Metastatic Breast Carcinoma in the Ovary (tissue), 3 donors: ENCODE measurements around a stretch of chr7.

- PRO-cap, 3 experiments, result no peak in any of the 3 experiments
Measured at GRCh38 chr7:39972377-39972645, 22.3 kb downstream of the CDK13 start.

DNA sequence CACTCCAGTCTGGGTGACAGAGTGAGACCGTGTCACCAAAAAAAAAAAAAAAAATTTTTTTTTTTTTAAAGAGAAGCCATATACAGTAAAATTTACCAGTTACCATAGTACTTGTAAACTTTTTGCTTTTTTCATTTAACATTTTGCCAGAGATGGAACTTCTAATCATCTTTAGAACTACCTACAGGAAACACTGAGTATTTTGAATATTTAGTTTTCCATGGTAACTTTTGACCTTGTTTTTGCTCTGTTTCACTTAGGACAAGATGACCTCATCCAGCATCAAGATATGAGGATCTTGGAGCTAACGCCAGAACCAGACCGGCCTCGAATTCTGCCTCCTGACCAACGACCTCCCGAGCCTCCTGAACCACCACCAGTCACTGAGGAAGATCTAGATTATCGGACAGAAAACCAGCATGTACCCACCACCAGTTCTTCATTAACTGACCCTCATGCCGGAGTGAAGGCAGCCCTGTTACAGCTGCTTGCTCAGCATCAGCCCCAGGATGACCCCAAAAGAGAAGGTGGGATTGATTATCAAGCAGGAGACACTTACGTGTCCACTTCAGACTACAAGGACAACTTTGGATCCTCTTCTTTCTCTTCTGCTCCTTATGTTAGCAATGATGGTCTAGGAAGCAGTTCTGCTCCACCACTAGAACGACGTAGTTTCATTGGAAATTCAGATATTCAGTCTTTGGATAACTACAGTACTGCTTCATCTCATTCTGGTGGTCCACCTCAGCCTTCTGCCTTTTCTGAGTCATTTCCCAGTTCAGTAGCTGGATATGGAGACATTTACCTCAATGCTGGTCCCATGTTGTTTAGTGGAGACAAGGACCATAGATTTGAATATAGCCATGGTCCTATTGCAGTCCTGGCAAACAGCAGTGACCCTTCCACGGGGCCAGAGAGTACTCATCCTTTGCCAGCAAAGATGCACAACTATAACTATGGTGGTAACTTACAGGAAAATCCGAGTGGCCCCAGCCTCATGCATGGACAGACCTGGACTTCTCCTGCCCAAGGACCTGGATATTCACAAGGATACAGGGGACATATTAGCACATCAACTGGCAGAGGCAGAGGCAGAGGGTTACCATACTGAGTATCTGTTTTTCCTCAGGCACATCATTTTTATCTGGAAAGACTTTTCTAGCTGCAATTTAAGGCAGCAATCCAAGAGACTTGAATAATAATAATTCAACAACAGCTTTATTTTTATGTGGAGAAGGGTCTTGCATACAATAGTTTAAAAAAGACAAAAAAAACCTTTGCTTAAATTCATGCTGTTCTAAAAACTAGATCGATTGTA is 40.1 kb downstream of the MPLKIP start:
- PRO-cap, 3 experiments, result no peak in any of the 3 experiments

GRCh38 chr7:40897781-40898235 is 763.0 kb downstream of the SUGCT start:
- PRO-cap, 3 experiments, result no peak in any of the 3 experiments

GRCh38 chr7:41699239-41700072 is 3.4 kb downstream of the INHBA start:
- PRO-cap, 3 experiments, result peak in 2 of 3 experiments; most common plus-strand start chr7:41699682 (in 1); most common minus-strand start chr7:41699656 (in 1)

- PRO-cap, 3 experiments, result peak in 1 of 3 experiments; most common minus-strand start chr7:42152579 (in 1)
Measured at GRCh38 chr7:42151777-42152777, 84.9 kb downstream of the GLI3 start.

GRCh38 chr7:42174346-42175091 is 62.5 kb downstream of the GLI3 start:
- PRO-cap, 3 experiments, result no peak in any of the 3 experiments

GRCh38 chr7:42222739-42223510 is 14.1 kb downstream of the GLI3 start:
- PRO-cap, 3 experiments, result no peak in any of the 3 experiments

DNA sequence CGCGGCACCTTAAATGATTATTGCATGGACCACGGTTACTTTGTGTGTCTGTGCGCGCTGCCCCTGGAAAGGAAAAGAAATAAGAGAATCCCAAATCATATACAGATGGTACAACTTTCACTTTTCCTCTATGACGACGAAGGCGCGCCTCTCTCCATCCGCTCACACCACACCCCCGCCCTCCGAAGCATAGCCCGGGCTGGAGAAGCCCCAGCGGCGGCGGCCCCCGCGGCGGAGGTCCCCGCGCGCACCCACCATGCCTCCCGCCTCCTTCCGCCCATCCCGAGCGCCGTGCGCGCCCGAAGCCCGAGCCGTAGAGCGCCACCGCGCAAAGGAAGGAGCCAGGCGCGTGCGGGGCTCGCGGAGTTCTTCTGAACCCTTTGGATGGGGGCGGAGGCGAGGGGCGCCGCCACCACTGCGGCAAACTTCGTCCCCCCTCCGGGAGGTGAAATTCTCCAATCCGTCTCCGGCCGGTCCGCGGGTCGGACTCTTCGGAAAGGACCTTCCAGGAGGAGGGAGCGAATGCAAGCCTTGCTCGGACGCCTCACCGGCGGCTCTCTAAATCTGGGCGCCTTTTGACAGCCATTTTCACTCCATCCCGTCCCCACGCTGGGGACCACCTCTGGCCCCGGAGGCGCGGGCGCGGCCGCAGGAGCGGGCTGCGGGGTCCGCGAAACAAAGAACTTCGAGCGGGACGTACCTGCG is 586 bp downstream of the GLI3 start:
- PRO-cap, 3 experiments, result peak in 3 of 3 experiments; most common plus-strand start position 190 of the sequence (in 1); most common minus-strand start position 71 of the sequence (in 2)

DNA sequence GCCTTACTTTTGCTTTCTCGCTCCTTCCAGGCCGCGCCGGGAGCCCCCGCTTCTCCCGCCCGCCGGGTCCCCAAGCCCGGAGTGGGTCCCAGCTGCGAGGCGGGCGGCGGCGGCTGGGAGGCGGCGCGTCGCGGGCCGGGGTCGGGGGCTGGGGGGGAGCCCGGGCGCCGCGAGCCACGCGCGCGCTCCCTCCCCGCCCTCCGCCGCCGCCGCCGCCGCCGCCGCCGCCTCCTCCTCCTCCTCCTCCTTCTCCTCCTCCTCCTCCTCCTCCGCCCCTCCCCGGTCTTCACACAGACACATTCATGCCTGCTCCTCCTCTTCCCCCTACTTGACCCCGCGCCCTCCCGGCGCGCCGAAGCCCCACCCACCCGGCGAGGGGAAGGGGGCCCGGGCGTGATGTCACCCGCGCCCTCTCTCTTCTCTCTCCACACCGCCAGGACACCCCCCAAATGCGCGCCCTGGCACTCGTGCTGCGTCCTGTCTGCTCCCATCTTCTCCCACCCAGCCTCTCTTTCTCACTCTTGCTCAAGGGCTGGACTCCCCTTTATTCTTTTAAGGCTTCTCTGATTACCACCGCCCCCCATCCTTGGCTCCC is 865 bp upstream of the GLI3 start:
- PRO-cap, 3 experiments, result peak in 2 of 3 experiments; most common plus-strand start position 374 of the sequence (in 2); most common minus-strand start position 205 of the sequence (in 2)

- PRO-cap, 3 experiments, result no peak in any of the 3 experiments
Measured at GRCh38 chr7:42263778-42264561, 27.0 kb upstream of the GLI3 start.

DNA sequence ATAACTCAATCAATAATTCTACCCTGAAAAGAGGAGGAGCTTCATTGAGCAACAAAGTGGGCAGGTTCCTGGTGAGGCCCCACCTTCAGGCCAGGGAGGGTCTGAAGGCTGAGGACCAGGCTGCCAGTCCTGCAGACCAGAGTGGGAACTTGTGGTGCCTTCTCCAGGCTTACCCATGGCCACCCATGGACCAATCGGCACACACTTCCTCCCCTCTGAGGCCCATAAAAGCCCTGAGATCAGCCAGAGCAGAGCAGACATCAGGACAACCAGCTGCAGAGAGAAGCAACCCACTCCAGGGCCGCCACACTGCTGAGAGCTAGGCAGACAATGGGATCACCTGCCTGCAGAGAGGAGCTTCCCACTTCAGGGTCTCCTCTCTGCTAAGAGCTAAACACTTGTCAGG is 34.1 kb downstream of the C7orf25 start:
- PRO-cap, 3 experiments, result no peak in any of the 3 experiments

DNA sequence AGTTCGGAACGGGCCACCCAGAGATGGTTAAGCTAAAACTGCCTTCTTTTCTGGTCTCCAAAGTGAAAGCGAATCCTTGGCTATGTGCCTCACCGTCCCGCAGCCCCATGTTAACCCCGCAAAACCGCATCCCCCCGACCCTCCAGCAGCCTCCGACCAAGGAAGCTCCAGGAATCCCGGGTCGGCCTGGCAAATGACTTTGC is 293 bp downstream of the PSMA2 start:
- PRO-cap, 3 experiments, result no peak in any of the 3 experiments

GRCh38 chr7:43072482-43073134 is 39.8 kb upstream of the HECW1 start:
- PRO-cap, 3 experiments, result no peak in any of the 3 experiments

DNA sequence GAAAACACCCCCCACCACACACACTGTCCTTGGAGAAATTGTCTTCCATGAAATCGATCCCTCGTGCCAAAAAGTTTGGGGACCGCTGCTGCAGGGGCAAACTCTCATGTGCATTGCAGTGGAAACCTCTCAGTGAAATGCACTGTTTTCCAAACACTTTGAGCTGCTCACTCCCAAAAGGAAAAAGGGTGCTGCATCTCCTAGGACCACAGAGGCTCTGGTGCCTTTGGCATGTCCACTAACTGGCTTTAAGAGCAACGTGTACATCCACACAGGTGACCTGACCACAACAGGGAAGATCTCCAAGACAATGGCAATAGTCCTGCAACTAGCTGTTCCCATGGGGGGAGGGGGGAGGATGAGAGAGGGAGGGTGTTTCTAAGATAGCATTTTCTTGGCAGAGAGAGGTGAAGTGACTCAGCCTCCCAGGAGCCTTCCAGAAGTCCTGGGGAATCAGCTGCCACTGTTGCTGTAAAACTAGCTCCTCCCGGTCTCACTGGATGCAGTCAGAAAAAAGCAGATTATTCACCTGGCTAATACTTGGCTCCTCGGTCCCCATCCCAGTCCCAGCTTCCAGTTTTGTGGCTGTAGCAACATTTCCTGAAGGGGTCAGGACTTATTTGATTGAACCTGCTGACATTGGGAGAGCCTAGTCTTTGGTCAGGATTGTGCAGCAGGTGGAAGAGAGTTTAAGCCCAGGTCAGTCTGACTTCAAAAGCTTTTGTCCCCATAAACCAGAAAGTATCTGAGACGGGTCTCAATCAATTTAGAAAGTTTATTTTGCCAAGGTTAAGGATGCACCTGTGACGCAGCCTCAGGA is 181.8 kb downstream of the HECW1 start:
- PRO-cap, 3 experiments, result no peak in any of the 3 experiments

DNA sequence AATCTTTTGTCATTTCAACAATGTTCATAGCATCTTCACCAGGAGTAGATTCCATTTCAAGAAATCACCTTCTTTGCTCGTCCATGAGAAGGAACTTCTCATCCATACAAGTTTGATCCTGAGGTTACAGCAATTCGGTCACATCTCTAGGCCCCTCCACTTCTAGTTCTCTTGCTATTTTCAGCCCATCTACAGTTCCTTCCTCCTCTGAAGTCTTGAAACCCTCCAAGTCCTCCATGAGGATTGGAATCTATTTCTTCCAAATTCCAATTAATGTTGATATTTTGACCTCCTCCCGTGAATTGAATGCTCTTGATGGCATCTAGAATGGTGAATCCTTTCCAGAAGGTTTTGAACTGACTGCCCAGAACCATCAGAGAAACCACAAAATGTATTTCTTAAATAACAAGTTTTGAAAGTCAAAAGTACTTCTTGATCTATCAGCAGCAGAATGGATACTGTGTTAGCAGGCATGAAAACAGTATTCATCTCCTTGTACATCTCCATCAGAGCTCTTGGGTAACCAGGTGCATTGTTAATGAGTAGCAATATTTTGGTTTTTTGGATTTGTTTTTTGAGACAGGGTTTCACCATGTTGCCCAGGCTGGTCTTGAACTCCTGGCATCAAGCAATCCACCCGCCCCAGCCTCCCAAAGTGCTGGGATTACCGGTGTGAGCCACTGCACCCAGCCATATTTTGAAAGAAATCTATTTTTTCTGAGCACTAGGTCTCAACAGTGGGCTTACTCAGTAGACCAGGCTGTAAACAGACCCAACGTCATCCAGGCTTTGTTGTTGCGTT is 49.5 kb downstream of the STK17A start:
- PRO-cap, 3 experiments, result no peak in any of the 3 experiments

GRCh38 chr7:43646555-43647796 is 64.1 kb downstream of the STK17A start:
- PRO-cap, 3 experiments, result no peak in any of the 3 experiments

DNA sequence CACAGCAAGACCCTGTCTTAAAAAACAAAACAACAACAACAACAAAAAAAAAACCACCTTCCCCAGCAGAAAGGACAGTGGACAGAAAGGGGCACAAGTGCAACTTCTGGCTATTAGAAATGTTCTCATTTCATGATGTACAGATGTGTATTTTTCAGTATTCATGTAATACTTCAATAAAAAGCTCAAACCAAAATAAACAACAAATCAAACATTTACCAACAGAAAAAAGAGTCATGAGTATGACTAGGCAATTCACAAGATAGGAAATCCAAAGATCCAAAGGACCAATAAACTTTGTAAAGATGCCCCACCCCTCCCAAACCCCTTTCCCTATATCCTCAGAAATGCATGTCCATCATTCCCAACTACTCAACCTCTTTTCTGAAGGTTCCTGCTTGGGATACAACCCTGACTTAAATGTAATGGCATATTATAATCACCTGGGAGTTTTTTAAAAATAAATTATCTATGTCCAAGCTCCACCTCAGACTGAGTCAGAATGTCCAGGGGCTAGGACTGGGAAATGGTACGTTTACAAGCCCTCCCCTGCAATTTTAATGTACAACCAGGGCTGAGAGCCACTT is 36.7 kb downstream of the COA1 start:
- PRO-cap, 3 experiments, result no peak in any of the 3 experiments

- PRO-cap, 3 experiments, result no peak in any of the 3 experiments
Measured at GRCh38 chr7:43693899-43694792, 35.2 kb downstream of the COA1 start.

DNA sequence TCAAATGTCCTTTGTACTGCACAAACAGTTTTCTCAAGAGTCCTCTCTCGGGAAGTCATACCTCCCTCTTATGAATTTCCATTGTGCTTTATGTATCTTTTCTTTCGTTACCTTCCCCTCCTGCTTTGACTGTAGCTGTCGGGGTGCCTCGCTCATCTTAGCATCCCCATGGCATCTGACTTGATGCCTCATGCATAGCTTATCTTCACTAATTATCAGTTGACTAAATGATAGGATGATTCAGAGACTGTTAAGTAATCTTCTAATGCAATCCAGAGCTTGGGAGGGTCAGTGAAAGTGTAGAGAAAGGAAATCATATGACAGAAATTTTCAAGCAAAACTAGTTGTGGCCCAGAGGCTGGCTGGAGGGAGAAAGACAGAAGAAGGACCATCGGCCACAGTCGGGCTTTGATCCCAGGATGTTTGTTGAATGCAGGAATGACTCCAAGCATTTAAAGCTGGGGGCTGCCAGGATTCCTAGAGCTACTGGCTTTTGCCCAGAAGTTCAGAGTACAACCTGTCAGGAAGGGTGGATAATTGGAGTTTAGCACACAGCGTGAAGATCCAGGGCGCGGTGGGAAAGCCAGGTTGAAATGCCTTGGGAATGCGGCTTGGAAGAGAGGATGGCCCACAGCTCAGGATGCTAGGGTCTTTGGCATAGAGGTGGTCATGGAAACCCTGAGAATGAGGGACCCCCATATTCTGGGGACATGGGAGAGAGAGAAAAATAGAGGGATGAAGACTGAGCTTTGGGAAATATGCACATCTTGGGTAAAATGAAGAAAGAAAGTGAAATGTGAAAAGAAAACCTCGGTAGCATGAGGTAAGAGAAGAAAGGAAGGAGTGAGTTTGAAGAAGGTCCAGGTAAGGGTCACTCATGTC is 23.7 kb downstream of the BLVRA start:
- PRO-cap, 3 experiments, result no peak in any of the 3 experiments

DNA sequence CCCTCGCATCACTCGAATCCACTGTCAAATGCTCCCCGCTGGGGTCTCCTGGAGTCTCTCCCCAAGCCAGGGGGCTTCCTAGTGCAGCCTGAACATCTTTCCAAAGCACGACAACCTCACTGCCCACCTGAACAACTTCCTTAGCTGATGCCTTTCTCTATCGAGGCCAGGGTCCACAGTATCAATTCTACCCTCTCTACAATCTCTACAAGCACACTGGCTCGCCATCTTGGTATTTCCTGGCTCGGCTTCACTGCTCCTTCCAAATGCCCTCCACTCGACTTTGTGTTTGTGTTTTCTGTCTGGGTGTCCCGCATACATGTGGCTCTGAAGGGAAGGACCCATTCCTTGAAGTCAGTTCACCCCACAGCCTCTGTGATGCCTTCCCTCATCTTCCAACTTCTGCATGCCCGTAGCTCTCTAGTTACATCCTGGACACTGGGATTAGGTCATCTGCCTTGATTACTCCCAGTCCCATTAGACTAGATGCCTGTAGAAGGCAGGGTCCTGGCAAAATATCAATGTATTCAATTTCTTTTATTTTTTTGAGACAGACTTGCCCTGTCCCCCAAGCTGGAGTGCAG is 8.3 kb downstream of the SPDYE1 start:
- PRO-cap, 3 experiments, result no peak in any of the 3 experiments